Measurements from ENCODE around the gene OTUD3.

- RRBS: no CpG with 5 or more reads among the region's 13 CpGs
CAGE:
- cytosol, long polyA plus RNA: no peak
- long polyA plus RNA: no peak
- nucleus, long polyA plus RNA: no peak
These were observed 69.6 kb downstream of the UBR4 start for GRCh38 chr1:19140315-19140957.

GRCh38 chr1:19201503-19201899, 8.6 kb downstream of the UBR4 start:
- RRBS: no CpG with 5 or more reads among the region's 3 CpGs
CAGE:
- cytosol, long polyA plus RNA: no peak
- long polyA plus RNA: no peak
- nucleus, long polyA plus RNA: no peak

- RRBS: no CpG with 5 or more reads among the region's 6 CpGs
CAGE:
- cytosol, long polyA plus RNA: no peak
- long polyA plus RNA: no peak
- nucleus, long polyA plus RNA: no peak
These were observed 3.5 kb downstream of the MRTO4 start for GRCh38 chr1:19255049-19255597.

GRCh38 chr1:19273180-19273628, 15.4 kb downstream of the AKR7A3 start:
- RRBS: no CpG with 5 or more reads among the region's 9 CpGs
CAGE:
- cytosol, long polyA plus RNA: no peak
- long polyA plus RNA: no peak
- nucleus, long polyA plus RNA: no peak

DNA sequence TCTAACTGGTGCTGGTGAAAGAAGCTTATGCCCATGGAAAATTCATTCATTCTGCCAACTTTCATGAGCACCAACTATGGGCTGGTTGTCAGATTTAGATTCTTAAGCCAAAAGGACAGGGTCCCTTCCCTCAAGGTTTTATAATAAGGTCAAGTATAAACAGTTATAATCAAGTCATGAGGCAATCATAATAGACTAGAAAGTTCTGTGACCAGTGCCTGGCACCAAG, 3.4 kb downstream of the AKR7A3 start:
CAGE:
- cytosol, long polyA plus RNA: no peak
- long polyA plus RNA: no peak
- nucleus, long polyA plus RNA: no peak

- RRBS: 94% methylated on average over 5 of the region's 27 CpGs
CAGE:
- cytosol, long polyA plus RNA: no peak
- long polyA plus RNA: no peak
- nucleus, long polyA plus RNA: no peak
These were observed 30.0 kb downstream of the SLC66A1 start for GRCh38 chr1:19341955-19342735.

GRCh38 chr1:19385312-19385631, 73.1 kb downstream of the SLC66A1 start:
- RRBS: no CpG with 5 or more reads among the region's 7 CpGs
CAGE:
- cytosol, long polyA plus RNA: no peak
- long polyA plus RNA: no peak
- nucleus, long polyA plus RNA: no peak

DNA sequence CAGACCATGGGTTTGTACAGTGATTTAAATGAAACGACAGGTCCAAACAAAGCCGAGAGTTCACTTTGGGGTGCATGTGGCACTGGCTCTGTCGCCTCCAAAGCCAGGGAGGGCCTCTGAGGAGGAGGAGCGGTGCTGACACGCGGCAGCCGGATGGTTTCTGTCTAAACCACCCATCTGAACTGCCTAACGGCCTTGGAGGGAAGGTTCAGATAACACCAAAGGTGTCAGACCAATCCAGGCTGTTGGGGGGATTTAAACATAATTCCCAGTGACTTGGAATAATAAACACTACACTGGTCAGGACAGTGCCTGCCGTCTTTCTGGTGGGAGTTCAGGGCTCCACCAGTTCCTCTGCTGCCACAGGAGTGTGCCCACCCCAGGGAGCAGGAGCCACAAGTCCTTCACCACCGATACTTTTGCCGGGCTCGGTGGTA, 78.1 kb downstream of the SLC66A1 start:
- RRBS: no CpG with 5 or more reads among the region's 12 CpGs
CAGE:
- cytosol, long polyA plus RNA: no peak
- long polyA plus RNA: no peak
- nucleus, long polyA plus RNA: no peak

DNA sequence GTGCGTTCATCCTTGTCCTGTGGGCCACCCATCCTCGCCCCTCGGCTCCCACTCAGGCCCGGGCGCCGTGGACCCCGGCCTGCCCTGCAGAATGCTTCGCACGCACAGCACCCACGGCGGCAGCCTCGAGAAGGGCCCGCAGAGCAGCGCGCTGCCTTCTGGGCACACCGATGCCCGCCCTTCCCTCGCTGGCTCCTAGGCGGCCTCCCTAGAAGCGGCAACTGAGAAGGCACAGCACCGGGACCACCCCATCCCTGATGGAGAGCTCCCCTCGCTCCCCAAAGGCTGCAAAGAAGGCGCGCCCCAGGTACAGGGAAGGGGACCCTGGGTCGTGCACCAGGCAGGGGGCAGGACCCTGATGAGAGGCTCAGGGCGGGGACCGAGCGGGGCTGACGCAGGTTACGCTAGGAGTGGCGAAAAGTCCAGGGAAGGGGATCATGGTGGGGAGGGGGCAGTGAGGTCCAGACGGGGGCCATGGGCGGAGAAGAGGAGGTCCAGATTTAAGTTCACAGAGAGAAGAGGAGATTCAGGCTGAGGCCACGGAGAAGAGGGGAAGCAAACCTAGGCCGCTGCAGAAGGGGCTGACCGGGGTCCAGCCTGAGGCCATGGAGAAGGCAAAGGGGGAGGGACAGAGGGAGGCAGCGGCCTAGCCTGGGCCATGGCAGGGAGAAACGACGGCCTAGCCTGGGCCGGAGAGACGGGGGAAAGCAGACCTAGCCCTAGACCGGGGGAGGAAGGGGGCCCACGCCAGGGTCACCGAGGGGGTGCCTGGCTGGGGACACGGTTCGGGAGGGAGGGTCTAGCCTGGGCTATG, 783 bp downstream of the CAPZB start:
- RRBS: 1% methylated on average over 4 of the region's 46 CpGs
CAGE:
- cytosol, long polyA plus RNA: no peak
- long polyA plus RNA: no peak
- nucleus, long polyA plus RNA: no peak

- RRBS: no CpG with 5 or more reads among the region's 3 CpGs
CAGE:
- cytosol, long polyA plus RNA: no peak
- long polyA plus RNA: no peak
- nucleus, long polyA plus RNA: no peak
These were observed 21.6 kb upstream of the CAPZB start for GRCh38 chr1:19506867-19507323.

- RRBS: no CpG with 5 or more reads among the region's 8 CpGs
CAGE:
- cytosol, long polyA plus RNA: no peak
- long polyA plus RNA: no peak
- nucleus, long polyA plus RNA: no peak
These were observed 3.3 kb downstream of the MICOS10 start for GRCh38 chr1:19599767-19600794.

- RRBS: no CpG with 5 or more reads among the region's 3 CpGs
CAGE:
- cytosol, long polyA plus RNA: no peak
- long polyA plus RNA: no peak
- nucleus, long polyA plus RNA: no peak
These were observed 8.1 kb downstream of the MICOS10 start for GRCh38 chr1:19604722-19605488.

GRCh38 chr1:19607932-19608473, 11.2 kb downstream of the MICOS10 start:
- RRBS: no CpG with 5 or more reads among the region's 13 CpGs
CAGE:
- cytosol, long polyA plus RNA: no peak
- long polyA plus RNA: no peak
- nucleus, long polyA plus RNA: no peak

- RRBS: no CpG with 5 or more reads among the region's 27 CpGs
CAGE:
- cytosol, long polyA plus RNA: no peak
- long polyA plus RNA: no peak
- nucleus, long polyA plus RNA: no peak
These were observed 1.7 kb downstream of the NBL1 start for GRCh38 chr1:19645524-19646407.

DNA sequence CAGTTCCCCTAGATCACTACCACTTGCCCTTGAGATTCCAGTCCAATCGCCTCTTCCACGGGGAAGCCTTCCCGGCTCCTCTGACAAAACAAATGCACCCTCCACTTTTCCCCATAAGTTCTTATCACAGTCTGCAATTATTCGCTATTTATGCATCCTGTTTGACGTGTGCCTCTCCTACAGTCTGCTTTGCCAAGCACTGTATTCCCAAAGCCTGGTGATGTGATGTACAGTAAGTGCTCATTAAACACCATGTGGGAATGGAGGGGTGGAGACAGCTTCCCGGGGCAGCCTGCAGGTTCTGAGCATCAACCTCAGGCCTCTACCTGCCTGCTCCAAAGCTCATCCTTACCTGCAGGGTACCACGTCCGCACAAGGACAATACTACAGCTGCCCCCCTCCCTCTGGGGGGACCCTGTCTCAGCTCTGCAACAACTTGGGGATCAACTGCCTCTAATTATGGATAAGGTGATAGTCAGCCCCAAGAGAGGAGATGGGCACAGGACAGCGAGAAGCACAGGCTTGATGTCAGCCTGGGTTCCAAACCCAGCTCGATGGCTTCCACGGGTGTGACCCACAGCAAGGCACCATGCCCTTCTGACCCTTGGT, 57.5 kb downstream of the TMCO4 start:
- RRBS: 95% methylated on average over 3 of the region's 11 CpGs
CAGE:
- cytosol, long polyA plus RNA: no peak
- long polyA plus RNA: no peak
- nucleus, long polyA plus RNA: no peak

- RRBS: no CpG with 5 or more reads among the region's 9 CpGs
CAGE:
- cytosol, long polyA plus RNA: no peak
- long polyA plus RNA: no peak
- nucleus, long polyA plus RNA: no peak
These were observed 28.4 kb downstream of the TMCO4 start for GRCh38 chr1:19771243-19771740.

DNA sequence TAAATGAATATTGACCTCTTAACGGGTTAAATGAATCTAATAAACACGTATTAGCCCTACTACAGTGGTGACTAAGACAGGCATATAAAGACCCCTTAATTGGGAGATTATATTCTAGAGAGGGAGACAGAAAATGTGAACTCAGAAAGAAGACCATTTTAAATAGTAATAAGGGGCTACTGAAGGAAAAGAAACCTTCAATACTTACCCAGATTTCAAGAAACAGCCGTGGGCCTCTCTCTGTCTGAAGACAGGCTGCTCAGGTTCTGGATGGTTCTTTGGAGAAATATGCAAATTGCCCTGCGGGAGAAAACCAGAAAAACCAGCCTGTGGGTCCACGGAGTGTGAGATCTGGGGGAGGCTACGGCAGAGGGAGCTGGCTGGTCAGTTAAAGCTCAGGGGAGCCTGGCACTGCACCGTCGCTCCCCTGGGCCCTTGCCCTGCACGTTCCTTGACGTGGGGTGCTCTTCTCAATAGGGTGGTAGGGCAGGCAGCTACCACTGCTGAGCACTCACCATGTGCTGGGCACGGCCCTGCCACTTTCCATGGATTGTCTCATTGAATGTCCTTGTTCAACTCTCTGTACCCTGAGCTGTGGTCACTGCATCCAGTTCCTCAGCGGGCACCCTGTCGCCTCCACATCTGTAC, 12.8 kb downstream of the TMCO4 start:
- RRBS: no CpG with 5 or more reads among the region's 13 CpGs
CAGE:
- cytosol, long polyA plus RNA: no peak
- long polyA plus RNA: no peak
- nucleus, long polyA plus RNA: no peak

GRCh38 chr1:19812835-19813764, 2.0 kb downstream of the RNF186 start:
- RRBS: no CpG with 5 or more reads among the region's 16 CpGs
CAGE:
- cytosol, long polyA plus RNA: no peak
- long polyA plus RNA: no peak
- nucleus, long polyA plus RNA: no peak

DNA sequence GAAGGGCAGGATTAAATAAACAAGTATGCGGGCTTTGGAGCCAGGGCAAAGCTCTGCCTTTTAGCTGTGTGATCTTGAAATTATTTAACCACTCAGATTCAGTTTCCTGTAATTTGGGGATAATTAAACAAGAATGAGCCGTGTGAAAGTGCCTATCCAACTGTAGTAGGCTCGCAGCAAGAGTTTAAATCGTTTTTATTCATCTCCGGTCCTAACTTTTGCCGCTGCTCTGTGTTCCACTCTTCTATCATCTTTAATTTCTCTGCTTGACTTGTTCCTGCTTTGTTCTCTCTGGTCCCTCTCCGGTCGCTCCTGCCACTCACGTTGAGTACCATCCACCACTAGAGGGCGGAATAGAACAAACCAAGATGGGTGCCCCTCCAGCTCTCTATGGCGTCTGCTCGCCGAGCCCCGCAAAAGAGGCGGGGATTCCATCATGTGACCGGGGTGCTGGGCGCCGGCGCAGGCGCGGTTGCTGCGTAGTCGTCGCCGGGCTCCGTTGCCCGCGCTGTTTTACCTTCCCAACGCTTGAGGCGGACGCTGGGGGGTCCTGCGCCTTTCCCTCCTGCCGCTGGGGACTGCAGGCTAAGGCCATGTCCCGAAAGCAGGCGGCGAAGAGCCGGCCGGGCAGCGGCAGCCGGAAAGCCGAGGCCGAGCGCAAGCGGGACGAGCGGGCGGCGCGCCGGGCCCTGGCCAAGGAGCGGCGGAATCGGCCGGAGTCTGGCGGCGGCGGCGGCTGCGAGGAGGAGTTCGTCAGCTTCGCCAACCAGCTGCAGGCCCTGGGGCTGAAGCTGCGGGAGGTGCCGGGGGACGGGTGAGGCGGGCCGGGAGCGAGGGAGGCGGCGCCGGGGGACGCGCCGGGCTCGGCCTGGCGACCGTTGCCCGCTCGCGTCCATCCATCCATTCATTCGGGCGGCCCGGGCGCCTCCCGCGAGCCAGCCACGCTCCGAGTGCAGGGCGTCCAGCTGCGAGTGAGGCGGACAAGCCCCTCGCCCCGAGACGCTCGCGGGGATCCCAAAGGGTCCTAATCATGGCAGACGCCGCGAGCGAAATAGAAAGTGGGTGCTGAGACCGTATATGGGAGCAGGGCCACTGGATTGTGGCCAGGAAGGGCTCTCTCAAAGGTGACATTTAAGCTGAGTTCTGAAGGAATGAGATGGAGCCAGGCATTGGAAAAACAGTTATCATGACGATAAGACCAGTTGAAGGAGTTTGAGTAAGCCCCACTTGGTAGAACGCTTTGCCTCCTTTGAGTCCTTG, at the start of gene OTUD3:
TSS of gene OTUD3 (plus strand) at position 475 of the 1,260 bp plus-strand sequence.
- RRBS: 2% methylated on average over 32 of the region's 102 CpGs
CAGE:
- cytosol, long polyA plus RNA: no peak
- long polyA plus RNA: no peak
- nucleus, long polyA plus RNA: no peak

DNA sequence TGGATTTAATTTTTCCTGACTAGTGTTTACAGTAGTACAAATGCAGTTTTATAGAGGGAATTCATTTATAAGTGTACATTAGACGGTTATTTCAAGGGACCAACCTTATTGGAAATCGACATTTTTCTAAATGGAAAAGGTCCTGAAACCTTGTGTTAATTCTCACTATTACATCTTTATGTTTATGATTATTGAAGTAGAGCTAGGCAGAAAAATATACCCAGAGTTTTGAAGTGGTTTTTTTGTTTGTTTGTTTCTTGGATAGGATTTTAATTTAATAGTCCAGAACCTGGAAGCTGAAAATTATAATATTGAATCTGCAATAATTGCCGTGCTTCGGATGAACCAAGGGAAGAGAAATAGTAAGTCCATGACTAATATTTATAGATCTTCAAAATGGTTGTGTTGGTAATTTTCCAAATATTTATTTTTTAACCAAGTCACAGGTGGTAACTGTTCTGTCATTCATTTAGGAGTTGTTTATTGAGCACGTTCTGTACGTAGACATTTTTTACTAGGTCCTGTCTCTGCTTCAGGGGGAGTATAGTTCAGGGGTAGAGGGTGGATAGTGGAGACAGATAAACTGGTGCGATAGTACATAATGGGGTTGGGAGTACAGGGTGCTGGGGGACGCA, 18.7 kb downstream of the PLA2G2E start:
- RRBS: no CpG with 5 or more reads among the region's 8 CpGs
CAGE:
- cytosol, long polyA plus RNA: no peak
- long polyA plus RNA: no peak
- nucleus, long polyA plus RNA: start-site peak on the plus strand centred at position 369 of the sequence, 519 bp wide, 9 and 9 reads in 2 replicates